ENCODE measurements around the gene KCNK1.

DNA sequence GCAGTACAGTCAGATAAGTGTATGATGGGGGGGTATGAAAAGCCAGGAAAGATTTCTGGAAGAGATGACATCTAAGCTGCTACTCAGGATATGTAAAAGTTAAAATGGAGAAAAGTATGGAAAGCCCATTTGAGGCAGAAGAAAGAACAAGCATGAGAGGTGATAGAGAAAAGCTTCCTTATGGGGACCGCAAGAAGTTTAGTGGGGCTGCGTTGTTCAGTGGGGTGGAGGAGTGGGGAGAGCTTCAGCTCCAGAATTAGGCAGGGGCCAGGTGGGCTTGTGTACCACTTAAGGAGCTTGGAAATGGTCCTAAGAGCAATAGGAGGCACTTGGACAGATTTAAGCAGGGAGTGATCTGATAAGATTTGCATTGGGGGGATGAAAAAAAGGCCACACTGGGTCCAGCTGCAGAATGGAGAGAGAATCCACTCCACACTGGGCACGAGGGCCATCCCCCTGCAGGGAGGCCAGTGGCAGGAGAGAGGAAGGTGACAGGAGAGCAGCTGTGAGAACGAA, 216.6 kb downstream of the DISC1 start:
- RAMPAGE, long total RNA, result no peak
- RRBS, result no CpG with 5 or more reads among the region's 4 CpGs

DNA sequence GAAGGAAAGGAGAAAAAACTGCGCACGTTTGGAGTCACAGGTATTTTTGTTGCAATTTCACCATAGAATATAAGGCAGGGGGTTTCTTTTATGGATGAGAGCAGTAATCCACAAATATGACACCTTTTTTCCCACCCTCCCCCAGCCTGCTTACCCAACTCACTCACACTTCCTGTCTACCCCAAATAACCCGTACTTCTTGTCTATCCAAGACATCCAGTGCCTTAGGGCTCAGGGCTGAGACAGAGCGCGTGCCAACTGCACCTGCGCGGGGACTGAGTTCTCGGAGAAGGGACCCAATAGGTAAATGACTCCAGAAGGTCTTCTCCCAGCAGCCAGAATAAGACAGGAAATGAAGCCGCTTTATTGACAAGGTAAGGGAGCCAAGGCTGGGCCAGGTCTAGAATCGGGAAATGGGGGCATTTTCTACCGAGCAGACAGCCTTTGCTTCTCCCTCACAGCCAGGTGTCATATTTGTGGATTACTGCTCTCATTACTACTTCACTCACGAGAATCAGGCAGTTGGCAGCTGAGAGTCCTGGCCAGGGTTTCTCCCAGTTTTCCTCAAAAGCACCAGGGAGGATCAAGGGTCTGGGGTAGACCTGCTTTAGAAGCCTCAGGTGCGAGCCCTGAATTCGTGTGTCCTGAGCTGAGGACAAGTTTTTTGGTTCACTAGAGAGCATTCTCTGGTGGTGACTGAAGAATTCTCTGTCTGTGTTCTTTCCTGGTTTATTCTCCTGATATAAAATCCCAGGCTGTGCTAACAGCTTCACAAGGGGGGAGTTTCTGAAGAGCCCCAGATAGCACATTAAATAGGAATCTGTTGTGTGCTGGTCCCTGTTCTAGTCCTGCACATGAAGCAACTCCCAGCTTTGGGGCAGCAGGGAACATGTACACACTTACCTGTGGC, 368.8 kb downstream of the SIPA1L2 start:
- RAMPAGE, long total RNA, result no peak
- RRBS, result no CpG with 5 or more reads among the region's 14 CpGs

GRCh38 chr1:232376835-232377171, 253.1 kb downstream of the SIPA1L2 start:
- RAMPAGE, long total RNA, result no peak
- RRBS, result no CpG with 5 or more reads among the region's 5 CpGs

- RAMPAGE, long total RNA, result no peak
- RRBS, result 84% methylated on average over 4 of the region's 15 CpGs
Observed at GRCh38 chr1:232431939-232432736, 197.8 kb downstream of the SIPA1L2 start.

- RAMPAGE, long total RNA, result no peak
- RRBS, result no CpG with 5 or more reads among the region's 21 CpGs
Observed at GRCh38 chr1:232513826-232514449, 116.0 kb downstream of the SIPA1L2 start.

- RAMPAGE, long total RNA, result no peak
- RRBS, result no CpG with 5 or more reads among the region's 2 CpGs
Observed at GRCh38 chr1:232622334-232622872, 7.5 kb downstream of the SIPA1L2 start.

DNA sequence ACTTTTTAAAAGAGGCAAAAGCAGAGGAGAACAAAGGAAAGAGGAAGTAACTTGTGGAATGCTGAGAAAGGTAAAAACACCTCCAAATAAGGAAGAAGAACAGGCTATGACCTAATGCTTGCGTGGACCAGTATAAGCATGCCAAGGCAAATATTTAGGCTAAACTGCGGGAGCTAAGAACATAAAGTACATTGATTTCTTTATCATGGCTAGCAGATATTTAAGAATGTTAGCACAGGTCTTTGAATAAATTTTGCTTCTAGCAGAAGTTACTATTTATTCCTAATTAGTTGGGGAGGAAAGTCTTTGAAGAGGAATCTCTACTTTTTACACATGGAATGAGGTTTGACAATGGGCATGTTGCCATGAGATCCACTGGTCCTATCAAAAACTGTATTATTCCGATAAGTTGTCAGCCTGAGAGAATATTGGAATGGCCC, 59.4 kb upstream of the MAP10 start:
- RAMPAGE, long total RNA, result no peak
- RRBS, result no CpG with 5 or more reads among the region's 3 CpGs

DNA sequence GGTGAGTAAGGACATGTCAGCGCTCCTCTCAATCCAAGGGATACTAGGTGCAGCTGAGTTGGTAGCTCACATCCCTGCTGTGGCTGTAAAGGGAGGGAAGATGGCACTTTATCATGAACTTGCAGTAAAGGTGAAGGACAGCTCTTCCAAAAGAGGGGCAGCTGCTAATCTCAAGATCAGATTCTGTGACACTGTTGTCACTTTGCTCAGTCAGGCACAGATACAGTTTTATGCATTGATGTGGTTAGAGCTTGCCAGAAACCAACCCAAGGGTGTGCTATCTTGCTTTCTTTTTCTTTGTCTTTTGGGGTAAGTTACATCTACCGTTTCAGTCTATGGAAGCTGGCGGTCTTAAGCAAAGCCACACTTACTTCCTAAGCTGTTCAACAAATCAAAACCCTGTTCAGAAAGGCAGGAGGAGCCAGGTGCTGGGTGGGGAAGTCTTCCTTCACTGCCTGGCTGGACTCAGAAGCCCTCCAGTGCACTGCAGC, 26.5 kb upstream of the NTPCR start:
- RAMPAGE, long total RNA, result no peak
- RRBS, result no CpG with 5 or more reads among the region's 3 CpGs

- RAMPAGE, long total RNA, result no peak
- RRBS, result no CpG with 5 or more reads among the region's 3 CpGs
Observed at GRCh38 chr1:232943864-232944080, 6.6 kb upstream of the NTPCR start.

- RAMPAGE, long total RNA, result no peak
- RRBS, result no CpG with 5 or more reads among the region's 2 CpGs
Observed at GRCh38 chr1:233242888-233243168, 52.7 kb downstream of the PCNX2 start.

DNA sequence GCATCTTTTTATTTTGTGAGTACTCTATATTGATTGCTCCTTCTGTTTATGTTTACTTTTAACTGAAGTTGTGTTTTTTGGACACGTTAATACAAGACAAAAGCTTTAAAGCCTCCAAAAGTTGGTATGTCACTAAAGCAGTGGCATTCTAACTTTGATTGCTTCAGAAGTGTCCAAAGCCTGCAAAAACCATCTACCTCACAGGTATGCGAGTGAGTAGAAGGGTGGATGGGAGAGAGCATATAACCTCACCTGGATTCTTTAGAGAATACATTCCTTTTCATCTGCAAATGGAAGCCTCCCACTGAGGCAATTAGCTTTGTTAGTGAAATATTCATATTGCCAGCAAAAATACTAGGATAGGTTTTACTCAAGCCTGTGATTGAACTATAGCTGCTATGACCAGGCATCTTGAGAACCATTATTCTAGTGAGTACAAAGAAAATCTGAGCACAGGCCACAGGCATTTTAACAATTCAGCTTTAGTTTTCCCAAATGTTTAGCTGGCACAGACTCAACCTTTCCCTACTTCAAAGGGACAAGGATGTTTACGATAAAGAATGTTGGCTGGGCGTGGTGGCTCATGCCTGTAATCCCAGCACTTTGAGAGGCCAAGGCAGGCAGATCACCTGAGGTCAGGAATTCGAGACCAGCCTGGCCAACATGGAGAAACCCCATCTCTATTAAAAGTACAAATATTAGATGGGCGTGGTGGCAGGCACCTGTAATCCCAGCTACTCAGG, 39.7 kb downstream of the MAP3K21 start:
- RAMPAGE, long total RNA, result no peak
- RRBS, result no CpG with 5 or more reads among the region's 6 CpGs

DNA sequence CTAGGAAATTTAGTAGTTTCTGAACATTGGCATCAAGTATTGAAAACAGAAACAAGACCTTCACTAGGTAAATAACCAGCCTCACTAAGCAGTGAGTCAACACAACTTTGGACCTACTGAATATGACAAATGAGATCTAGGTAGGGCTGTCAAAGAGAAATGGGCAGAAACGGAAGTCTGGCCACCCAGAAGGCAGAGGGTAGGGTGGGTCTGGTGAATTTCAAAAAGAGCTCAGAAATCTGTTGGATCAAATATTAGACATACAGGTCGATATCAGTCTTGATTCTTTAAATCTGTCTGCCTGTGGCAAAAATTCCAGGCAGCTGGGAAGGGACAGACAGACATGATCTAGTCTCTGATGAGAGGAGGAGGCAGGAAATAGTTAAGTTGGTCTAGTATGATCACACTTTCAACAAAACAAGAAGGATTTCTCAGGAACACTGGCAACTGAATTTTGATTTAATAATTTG, 134.3 kb upstream of the KCNK1 start:
- RAMPAGE, long total RNA, result no peak
- RRBS, result no CpG with 5 or more reads among the region's 2 CpGs

DNA sequence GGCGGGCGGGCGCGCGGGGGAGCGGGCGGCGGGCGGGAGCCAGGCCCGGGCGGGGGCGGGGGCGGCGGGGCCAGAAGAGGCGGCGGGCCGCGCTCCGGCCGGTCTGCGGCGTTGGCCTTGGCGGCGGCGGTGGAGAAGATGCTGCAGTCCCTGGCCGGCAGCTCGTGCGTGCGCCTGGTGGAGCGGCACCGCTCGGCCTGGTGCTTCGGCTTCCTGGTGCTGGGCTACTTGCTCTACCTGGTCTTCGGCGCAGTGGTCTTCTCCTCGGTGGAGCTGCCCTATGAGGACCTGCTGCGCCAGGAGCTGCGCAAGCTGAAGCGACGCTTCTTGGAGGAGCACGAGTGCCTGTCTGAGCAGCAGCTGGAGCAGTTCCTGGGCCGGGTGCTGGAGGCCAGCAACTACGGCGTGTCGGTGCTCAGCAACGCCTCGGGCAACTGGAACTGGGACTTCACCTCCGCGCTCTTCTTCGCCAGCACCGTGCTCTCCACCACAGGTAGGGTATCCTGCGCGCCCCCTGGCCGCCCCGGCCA, at the start of gene KCNK1:
Gene KCNK1, plus strand, starts transcription at position 73 of the 530 bp plus-strand sequence.
- RAMPAGE, long total RNA, result no peak
- RRBS, result 1% methylated on average over 23 of the region's 55 CpGs

- RAMPAGE, long total RNA, result no peak
- RRBS, result no CpG with 5 or more reads among the region's 4 CpGs
Observed at GRCh38 chr1:234509438-234509648, 30.4 kb upstream of the TARBP1 start.

GRCh38 chr1:234528563-234529037, 49.6 kb upstream of the TARBP1 start:
- RAMPAGE, long total RNA, result no peak
- RRBS, result no CpG with 5 or more reads among the region's 5 CpGs

GRCh38 chr1:234585276-234586349, 24.4 kb downstream of the IRF2BP2 start:
- RAMPAGE, long total RNA, result no peak
- RRBS, result no CpG with 5 or more reads among the region's 17 CpGs

DNA sequence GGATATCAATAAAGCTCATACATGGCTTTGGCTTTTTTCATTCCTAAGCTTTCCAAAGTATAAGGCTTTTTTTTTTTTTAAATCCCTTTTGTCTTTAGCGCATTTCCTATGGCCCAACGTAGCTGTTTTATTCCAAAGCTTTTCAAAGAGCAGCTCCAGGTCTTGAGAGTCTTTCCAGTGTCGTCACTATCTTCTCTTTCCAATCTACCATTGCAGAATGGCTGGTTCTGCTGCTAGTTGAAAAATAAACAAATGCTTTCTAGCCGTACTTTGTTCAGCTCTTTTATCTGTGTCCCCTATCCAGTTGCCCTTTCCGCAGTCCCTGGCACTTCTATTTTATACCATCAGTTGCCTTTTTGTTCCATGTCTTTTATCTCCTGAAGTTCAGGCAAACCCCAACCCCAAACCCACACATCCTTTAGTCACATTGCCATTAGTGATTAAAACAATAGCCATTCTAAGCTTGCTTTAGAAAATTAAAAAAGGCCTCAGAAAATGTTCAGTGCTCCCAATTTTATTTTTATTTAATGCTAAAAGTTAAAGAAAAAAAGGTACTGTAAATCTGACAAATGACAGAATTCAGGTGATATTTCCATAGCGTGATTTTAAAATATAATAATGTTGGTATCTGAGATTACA, 6.1 kb downstream of the IRF2BP2 start:
- RAMPAGE, long total RNA, result no peak
- RRBS, result no CpG with 5 or more reads among the region's 6 CpGs

DNA sequence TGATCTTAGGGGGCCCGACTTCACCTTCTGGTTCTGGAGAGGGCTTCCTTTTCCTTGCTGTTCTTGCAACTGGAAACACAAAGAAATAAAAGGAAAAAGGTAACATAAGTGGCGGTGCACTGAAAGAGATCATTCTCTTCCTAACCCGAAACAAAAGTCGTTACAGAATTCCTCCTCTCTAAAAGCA, 2.3 kb downstream of the IRF2BP2 start:
- RAMPAGE, long total RNA, result no peak
- RRBS, result no CpG with 5 or more reads among the region's 4 CpGs

DNA sequence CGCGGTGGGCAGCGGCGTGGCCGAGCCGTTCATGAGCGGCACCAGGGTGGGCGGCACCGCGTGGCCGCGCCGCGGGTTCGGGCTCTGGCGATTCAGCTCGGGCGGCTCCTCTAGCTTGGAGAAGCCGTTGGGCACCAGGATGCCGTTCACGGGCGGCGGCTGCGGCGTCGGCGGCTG, 1.2 kb downstream of the IRF2BP2 start:
- RAMPAGE, long total RNA, result no peak
- RRBS, result no CpG with 5 or more reads among the region's 27 CpGs

DNA sequence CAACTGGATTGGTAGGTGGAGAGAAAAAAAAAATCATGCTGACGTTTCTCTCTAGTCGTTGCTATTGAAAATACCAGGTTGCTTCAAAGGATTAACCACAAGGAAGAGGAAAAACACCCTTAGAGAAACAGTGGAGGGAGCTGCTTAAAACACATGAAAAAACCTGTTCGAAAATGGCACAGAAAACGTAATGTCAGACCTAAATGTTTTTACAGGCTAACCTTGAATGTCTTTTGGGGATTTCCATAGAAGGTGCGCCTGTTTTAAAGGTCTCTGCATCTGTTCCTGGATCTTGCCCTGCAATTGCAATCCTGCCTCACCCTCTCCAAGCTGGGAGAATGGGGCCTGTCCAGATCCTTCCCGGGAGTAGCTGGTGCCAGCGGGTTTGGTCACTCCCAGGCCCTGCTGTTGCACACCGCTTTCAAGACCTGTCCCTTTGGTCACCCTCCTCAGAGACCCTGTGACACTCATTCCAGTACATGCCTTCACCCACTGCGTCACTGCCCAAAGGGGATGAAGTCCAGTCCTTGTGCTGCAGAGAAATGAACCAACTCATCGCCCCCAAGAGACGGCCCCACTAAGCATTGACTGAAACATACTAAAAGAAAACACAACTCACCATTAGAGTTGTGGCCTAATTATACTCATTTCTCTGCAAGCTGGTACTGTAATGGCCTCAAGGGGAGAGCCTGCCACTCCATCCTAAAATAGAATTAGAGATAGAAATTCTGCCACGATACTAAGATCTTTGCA, 1.8 kb upstream of the IRF2BP2 start:
- RAMPAGE, long total RNA, result no peak
- RRBS, result no CpG with 5 or more reads among the region's 12 CpGs